A673 (cell line): ENCODE measurements around a stretch of chr3.

GRCh38 chr3:165460027-165460857 is 264.1 kb upstream of the SLITRK3 start:
- PRO-cap = no peak

GRCh38 chr3:165917460-165918561 is 80.6 kb upstream of the BCHE start:
- PRO-cap = no peak

GRCh38 chr3:167874703-167875173 is 139.2 kb downstream of the SERPINI1 start:
- PRO-cap = no peak

DNA sequence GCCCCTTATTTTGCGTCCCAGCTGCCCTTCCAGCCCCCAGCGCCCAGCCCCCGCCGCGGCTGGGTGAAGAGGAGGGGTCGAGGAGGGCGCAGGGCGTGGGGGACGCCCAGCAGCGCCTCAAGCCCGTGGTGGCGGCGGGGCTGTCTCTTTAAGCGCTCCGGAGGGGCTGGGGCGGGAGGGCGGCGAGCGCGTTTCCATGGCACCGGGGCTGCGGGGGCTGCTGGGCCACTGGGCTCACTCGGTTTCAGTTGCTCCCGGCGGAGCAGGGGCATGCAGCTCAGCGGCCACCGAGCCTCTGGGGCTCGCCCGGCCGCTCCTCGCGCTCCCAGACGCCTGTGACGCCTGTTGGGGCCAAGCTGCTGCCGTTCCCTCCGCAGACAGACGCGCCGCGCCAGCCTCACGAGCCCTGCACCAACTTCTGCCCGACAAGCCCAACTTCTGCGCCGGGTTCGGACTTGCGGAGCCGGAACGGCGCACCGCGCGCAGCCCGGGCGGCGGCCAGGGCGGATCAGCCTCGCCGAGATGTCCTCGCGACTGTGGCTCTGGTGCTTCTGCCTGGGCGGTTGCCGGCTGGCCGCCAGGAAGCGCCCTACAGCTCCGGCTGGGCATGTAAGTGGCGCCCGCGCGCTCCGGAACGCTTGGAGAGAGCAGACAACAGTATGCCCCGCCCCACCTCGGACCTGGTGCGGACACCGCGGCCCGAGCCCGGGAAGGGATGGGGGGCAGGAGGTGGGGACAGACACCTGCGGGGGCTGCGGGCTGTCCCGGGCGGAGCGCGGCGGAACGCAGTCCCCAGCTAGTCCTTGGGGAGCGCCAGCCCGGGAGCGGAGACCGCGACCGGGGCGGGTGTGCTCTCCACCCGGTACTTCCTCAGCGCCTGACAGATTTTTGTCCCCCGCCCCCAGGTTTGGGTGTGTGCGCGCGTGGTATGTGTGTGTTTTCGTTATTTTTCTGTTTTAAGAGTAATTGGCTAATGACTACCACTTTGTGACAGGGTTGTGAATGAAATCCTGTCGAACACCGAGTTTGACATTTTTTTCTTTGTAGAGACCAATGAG is 154.0 kb upstream of the GOLIM4 start:
- PRO-cap = no peak

DNA sequence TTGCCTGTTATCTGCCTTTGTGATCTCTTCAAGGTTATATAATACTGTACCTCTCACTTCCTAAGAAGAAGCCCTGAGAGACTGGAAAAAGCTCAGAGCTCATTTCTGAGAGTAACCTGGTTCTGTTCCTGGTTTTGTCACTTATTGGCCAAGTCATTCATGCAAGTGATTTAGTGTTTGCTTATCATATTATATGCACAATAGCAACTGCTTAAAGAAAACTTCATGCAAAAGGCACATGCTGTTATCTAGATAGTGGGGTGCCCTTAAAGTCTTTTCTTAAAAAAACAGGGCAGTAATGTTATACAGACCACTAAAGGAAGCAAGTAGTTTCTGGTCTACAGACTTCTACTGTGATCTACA is 782.4 kb upstream of the GOLIM4 start:
- PRO-cap = no peak

GRCh38 chr3:169112056-169112506 is 551.4 kb downstream of the MECOM start:
- PRO-cap = no peak

- PRO-cap = no peak
These were observed 515.1 kb downstream of the MECOM start for GRCh38 chr3:169148434-169148734.

DNA sequence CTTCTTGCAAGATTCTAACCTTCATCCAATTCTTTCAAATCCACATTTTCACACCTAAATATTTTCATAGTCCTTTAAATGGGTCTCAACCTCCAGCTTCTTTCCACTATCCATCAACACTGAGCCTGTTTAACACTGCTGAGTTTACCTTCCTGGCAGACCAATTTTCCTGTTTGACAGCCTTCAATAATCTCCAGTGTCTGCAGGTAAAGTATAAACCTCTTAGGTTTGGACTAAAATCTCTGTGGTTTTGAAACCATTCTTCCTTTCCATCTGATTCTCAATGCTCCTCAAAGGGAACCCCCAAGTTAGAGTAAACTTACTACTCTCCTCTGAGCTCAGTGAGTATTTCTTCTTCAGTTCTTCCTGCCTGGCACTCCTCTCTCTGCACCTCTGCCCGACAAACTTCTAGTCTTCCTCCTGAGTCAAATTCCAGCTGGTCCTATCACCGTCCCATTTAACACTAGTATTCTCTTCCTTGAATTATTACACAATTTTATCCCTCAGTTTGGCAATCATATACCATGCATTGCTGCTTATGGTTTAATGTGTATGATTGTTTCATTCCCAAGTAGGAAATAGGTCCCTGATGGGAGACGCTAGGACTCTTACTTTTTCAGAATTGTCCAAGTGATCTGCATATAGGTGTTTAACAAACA is 279.9 kb downstream of the MECOM start:
- PRO-cap = no peak

GRCh38 chr3:169509988-169510858 is 153.3 kb downstream of the MECOM start:
- PRO-cap = no peak

GRCh38 chr3:169658263-169659048 is 5.1 kb downstream of the MECOM start:
- PRO-cap = no peak

GRCh38 chr3:169698979-169699395 is 35.5 kb upstream of the MECOM start:
- PRO-cap = no peak

GRCh38 chr3:169871350-169871849 is 1.7 kb upstream of the LRRC31 start:
- PRO-cap = no peak

GRCh38 chr3:169953918-169954707 is 12.5 kb upstream of the SEC62 start:
- PRO-cap = no peak

DNA sequence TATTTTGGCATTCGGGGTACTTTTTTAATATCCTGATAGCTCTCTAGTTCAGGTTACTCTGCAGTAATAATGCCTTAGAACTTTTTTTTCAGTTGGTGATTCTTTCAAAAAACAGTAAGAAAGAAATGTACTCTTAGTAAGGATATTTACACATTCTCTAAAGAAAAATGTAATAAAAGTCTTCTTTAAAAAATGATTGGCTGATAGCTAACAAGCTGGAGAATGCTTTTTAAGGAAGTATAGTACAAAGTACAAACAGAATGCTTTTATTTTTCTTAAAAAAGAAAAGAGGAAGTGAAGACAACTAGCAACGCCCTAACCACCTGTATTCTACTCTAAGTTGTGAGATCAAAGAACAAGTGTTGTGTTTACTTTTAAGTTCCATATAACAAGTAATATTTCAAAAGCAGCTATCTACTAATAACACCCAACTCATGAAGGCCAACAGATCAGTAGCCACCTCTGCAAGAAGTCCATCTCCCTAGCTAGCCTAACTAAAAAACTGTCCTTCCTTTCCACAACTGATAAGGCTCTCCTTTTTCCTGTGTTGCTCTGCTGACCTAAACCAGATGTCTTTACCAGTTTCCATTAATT is 27.1 kb downstream of the PHC3 start:
- PRO-cap = no peak

DNA sequence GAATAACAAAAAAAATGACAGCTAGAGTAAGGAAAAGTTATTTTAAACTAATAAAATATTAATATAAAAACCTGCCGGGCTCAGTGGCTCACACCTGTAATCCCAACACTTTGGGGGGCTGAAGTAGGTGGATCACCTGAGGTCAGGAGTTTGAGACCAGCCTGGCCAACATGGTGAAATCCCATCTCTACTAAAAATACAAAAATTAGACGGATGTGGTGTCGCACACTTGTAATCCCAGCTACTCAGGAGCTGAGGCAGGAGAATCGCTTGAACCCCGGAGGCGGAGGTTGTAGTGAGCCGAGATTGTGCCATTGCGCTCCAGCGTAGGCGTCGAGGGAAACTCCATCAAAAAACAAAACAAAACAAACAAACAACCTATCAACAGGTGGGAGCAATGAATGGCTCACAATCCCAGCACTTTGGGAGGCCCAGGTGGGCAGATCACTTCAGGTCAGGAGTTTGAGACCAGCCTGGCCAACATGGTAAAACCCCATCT is 4.7 kb downstream of the SKIL start:
- PRO-cap = no peak

GRCh38 chr3:170390987-170391360 is 27.7 kb upstream of the CLDN11 start:
- PRO-cap = no peak

- PRO-cap = no peak
These were observed 57.3 kb upstream of the SLC7A14 start for GRCh38 chr3:170643080-170643762.

GRCh38 chr3:171017178-171017578 is 9.3 kb downstream of the SLC2A2 start:
- PRO-cap = no peak

DNA sequence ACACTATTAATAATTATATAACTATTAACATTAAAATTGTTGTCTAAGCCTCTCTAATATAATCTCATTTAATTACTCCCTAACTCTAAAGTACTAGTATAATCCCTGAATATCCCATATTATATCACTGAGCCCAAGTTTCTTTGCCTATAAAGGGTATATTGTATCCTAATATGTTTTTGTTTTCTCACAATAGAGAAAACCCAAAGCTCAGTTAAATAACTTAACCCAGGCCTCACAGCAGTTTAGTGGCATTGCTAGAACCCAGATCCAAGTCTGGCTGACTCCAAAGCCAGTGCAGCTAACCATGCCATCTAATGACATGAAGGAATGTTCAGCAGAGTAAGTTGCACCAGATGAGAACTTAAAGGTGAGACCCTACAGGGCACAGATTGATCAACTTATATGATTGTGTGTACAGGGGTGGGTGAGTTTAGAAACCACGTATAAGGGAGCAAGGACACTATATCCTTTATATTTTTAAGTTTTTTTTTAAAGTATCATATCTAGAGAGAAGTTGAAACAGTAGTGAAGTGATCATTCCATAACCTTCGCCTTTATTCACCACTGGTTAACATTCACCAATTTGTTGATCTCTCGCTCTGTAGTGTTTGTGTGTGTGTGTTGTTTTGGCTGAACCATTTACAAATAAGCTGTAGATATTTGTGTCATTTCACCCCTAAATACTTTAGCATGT is 1.0 kb downstream of the SLC2A2 start:
- PRO-cap = no peak

- PRO-cap = no peak
These were observed 140.4 kb upstream of the SLC2A2 start for GRCh38 chr3:171166966-171167356.